B cell (primary cell): ENCODE measurements around the genes SETD6 and GOT2.

DNA sequence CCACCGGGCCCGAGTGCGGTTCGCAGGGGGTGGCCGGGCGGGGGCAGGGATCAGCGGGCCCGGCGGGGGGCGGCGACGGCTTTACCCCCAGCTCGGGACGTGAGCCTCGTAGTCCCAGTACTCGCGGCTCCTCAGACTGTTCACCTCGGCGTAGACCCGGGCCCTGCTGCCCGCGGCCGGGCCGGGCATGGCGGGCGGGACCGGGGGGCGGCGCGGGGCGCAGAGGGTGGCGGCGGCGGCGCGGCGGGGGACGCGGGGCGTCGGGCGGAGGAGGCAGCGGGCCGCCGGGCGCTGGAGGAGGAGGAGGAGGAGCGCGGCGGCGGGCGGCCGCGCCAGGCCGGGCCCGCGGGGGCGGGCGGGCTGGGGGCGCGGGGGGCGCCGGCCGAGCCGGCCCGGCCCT, 358 bp downstream of the CSNK2A2 start:
- PRO-cap = bidirectional peak, plus-strand start at position 117 of the sequence, minus-strand start at position 119 of the sequence
- CAGE, long polyA plus RNA = no peak

DNA sequence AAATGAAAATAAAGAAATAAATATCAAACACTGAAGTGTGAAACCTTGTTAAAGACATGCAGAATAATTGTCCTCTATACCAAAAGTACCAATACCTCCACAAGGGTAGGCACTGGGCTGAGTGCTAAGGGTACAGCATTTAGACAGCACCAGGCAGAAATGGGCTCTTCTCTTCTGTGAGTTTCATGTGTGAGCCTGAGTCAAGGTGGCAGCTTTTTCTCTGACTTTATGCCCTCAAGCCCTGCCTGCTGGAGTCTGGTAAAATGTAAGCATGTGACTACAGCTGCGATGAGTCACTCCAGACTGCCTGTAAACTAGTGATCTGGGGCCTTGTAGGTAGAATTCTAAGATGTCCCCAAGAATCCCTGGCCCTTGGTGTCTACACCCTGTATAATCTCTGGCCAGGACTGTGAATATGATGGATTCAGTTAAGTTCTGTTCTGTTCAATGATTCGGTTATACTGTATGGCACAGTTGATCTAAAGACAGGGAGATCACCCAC, 15.1 kb downstream of the CCDC113 start:
- PRO-cap = no peak
- CAGE, long polyA plus RNA = no peak

DNA sequence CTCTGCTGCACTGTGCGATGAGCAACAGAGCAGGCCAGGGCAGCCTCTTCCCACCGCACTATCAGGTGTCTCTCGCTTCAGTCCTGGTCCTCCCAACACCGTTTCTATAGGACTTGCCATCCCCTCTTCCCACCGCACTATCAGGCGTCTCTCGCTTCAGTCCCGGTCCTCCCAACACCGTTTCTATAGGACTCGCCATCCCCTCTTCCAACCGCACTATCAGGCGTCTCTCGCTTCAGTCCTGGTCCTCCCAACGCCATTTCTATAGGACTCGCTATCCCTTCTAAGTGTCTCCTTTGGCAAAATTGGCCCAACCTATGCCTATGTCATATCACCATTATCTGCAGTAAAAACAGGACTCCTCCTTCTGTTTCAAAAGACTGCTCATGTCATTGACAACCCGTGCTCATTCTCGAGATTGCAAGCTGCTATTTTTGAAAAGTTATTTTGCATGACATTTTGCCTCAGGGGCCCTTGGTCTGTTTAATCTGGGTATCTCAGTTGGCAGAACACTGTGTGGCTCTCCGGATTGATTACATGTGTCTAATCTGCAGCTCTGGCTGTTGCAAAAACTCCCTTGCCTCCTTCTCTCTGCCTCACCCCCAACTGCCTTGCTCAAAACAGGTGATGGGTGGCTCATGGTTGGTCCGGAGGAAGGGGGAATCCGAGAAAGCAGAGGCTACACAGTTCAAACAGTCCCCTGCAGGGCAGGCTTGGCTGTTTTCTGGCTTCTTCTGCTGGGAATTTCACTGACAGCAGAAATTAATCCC, 25.2 kb downstream of the GINS3 start:
- PRO-cap = no peak
- CAGE, long polyA plus RNA = no peak

DNA sequence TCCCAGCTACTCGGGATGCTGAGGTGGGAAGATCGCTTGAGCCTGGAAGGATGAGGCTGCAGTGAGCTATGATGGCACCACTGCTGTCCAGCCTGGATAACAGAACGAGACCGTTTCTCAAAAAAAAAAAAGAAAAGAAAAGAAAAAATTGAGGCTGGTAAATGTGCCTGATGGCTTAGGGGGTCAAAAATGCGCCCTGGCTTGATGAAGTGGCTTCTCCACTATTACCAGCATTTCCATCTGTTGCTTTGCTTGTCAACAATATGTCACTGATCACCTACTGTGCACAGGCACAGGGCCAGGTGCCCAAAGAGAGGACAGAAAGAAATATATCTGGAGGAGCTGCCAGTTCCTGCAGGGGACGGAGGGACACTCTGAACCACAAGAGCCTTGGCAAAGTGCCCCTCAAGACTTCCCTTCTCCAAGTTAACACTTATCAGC, 34.6 kb downstream of the GINS3 start:
- PRO-cap = no peak
- CAGE, long polyA plus RNA = no peak

DNA sequence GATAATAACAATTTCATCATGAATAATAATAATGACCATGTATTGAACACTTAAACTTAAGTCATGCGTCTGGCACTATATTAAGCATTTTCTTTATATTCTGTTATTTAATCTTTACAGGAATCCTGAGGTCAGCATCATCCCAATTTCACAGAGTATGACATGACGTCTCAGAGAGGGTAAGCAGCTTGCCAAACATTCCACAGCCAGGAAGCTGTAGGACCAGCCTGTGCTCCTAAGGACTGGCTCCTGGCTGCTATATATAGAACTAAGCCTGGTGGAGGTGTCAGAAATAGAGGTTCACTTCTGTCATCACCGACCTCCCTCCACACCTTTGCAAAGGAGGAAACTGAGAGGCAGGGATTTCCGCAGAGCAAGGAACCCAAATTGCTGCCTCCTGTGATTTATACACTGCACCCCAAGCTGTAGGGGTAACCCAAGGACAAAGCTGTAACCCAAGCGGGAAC, 37.9 kb upstream of the NDRG4 start:
- PRO-cap = no peak
- CAGE, long polyA plus RNA = no peak

GRCh38 chr16:58462707-58463913, 36.8 kb upstream of the NDRG4 start:
- PRO-cap = no peak
- CAGE, long polyA plus RNA = no peak

DNA sequence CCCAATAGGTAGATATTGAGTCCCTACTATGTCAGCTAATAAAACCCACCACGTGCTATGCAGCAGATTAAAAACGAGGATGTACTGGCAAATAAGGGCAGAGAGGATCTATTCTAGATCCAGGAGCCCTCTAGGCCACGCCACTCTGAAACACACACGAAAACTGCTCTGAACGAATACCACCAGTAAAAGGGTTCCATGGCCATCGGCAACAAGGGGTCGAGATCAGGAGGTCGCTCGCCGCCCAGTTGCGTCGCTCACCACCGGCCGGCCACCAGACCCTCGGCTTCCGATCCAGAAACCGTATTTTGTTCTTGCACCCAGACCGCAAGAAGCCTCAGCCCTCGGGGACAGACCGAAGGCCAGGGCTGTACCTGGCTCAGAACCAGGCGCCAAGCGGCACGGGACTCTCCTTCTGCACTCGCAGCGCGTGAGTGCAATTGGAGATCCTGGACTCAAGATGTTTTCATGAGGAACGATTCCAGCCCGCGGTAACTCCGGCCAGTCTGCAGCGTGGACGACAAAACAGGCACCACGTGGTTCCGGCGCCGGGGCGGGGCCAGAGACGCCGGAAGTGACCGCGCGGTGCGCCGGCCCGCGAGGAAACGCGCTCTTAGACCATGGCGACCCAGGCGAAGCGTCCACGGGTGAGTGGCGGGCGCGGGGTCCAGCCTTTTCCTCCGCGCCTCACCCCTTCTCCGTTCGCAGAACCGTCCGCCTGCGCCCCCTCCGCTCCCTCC, at the start of gene SETD6:
Gene SETD6 (plus strand): TSS at position 600 of the 740 bp plus-strand sequence.
- PRO-cap = unidirectional peak, plus-strand start at position 613 of the sequence
- CAGE, long polyA plus RNA = no peak

DNA sequence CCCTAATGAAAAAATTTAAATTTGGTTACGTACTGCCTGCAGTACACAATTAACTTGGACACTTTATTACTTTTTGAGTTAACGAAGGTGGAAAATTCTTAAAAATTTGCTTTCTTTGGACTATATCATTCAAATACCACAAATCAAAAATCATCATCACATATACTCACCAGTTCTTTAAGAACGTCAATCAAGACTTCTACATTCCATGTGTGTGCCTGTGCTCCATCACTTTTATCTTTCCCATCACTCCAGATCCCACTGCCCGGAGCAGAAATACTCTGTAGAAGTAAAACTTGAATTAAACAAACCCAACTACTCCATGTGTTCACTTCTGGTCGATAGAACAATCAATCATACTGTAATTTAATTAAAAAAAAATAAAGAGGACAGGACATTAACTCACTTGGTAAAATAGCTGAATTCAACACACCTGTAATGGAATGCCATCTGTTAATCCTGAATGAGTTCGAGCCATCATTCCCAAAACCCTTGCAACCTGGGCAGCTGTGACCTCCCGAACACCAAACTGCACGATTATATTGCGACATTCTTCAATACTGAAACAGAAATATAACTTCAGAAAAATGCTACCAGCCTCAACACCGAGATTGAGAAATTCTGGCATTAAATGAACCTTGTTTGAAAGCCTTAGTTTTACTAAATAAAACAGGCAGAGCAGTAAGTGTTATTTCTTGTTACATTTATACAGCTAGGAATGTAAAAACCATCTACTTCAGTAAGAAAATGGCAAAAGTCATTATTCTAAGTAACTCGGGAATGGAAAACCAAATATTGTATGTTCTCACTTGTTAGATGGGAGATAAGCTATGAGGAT, 46.8 kb downstream of the CNOT1 start:
- PRO-cap = no peak
- CAGE, long polyA plus RNA = no peak

- PRO-cap = bidirectional peak, plus-strand start at chr16:58734476, minus-strand start at chr16:58734316
- CAGE, long polyA plus RNA = start-site peak on the minus strand at chr16:58734325-58734361, 50 and 87 reads in 2 replicates
Observed at GRCh38 chr16:58733496-58734564, at the start of gene GOT2. Gene GOT2 (minus strand): TSS chr16:58734316.

- PRO-cap = no peak
- CAGE, long polyA plus RNA = no peak
Observed at GRCh38 chr16:58756308-58756802, 22.2 kb upstream of the GOT2 start.

GRCh38 chr16:63974029-63974376, 1147.9 kb downstream of the CDH11 start:
- PRO-cap = no peak
- CAGE, long polyA plus RNA = no peak

- PRO-cap = no peak
- CAGE, long polyA plus RNA = no peak
Observed at GRCh38 chr16:65123944-65124154, 2.0 kb upstream of the CDH11 start.

- PRO-cap = no peak
- CAGE, long polyA plus RNA = no peak
Observed at GRCh38 chr16:65234678-65235181, 112.9 kb upstream of the CDH11 start.

- PRO-cap = no peak
- CAGE, long polyA plus RNA = no peak
Observed at GRCh38 chr16:65310626-65310933, 188.7 kb upstream of the CDH11 start.

GRCh38 chr16:65689837-65690177, 567.9 kb upstream of the CDH11 start:
- PRO-cap = no peak
- CAGE, long polyA plus RNA = no peak

DNA sequence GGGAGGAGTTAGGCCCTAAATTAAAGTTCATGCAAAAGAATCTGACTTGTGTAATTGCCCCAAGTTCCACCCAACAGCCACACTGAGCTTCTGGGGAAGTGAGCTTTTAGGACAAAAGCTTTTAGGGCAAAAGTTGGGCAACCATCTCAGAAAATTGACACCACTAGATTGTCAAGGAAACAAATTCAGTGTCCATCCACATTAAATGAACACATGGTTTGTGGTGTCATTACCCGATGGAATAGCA, 613.0 kb upstream of the CDH11 start:
- PRO-cap = no peak
- CAGE, long polyA plus RNA = no peak

- PRO-cap = no peak
- CAGE, long polyA plus RNA = no peak
Observed at GRCh38 chr16:66359618-66360239, 6.8 kb upstream of the CDH5 start.

GRCh38 chr16:66363969-66365222, 2.1 kb upstream of the CDH5 start:
- PRO-cap = no peak
- CAGE, long polyA plus RNA = no peak

- PRO-cap = no peak
- CAGE, long polyA plus RNA = no peak
Observed at GRCh38 chr16:66368886-66369557, 2.5 kb downstream of the CDH5 start.

- PRO-cap = unidirectional peak, plus-strand start at chr16:66549358; unidirectional peak, plus-strand start at chr16:66549463
- CAGE, long polyA plus RNA = no peak
Observed at GRCh38 chr16:66548877-66549547, 910 bp downstream of the TK2 start.